MCF 10A (cell line): ENCODE results near the gene FAM78A.

DNA sequence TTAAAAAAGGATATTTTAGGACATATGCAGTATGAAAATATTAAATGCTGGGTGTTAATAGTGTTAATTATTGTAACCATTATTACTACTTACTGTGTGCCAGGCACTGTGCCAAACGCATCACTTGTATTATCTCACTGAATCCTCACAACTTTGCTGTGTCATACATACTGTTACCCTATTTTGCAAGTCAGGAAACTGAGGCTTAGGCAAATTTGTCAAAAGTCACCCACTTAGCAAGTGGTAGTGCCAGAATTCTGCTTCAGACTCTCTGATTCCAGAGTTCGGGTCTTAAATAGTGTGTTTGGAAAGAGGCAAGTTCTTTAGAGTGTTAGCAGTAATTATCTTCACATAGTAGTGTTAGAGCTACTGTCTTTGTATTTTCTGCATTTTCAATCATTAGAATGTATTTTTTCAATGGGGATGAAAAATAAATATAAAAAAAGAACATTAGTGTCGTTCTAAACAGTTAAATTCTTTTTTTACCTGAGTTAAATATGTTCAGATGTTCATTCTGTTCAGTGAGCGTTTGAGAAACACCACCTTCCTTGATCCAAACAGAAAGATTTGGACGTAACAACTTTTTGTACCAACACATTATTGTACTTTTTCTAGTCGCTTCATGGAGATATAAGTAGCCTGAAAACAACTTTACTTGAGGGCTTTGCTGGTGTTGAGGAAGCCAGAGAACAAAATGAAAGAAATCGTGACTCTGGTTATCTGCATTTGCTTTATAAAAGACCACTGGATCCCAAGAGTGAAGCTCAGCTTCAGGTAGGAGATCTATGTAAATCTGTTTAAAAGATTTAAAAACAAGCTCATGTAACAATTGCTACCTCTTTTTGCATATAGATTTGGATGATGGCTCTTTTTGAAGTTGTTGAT, 26.0 kb downstream of the NUP214 start:
- PRO-cap = no peak
- RRBS = no CpG with 5 or more reads among the region's 7 CpGs

DNA sequence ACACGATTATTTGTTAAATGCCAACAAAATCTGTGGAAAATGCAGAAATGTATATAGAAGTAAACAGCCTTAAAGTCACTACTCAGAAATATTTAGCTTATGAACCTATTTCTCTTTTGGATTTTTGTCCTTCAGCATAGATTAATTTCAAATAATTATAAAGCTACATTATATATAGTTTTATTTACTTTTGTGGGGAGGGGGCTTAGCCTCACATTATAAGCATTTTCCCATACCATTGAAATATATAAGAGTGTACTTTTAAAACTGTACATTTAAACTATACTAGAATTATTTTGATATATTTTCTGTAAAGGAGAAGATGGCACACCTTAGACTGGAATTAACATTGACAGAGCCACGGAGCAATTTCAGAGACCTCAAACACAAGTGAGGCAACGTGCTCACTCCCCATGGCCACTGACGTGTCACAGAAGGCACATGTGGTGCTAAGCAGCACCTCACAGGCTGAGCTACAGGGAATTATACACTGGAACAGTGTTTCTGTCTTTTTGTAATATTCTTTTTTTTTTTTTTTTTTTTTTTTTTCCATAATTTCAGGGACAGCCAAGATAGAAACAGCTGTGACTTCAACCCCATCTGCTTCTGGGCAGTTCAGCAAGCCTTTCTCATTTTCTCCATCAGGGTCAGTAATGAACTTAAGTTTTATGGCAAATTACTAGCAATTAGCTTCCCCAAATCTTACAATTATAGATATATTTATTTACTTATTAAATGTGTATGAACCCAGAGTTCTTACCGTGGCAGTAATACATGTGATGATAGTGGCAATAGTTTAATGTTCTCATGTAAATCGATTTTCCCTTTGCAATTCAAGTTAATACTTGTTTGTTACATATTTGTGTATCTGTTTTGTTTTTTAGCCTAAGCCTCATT, 66.5 kb downstream of the NUP214 start:
- PRO-cap = no peak
- RRBS = no CpG with 5 or more reads among the region's 6 CpGs

DNA sequence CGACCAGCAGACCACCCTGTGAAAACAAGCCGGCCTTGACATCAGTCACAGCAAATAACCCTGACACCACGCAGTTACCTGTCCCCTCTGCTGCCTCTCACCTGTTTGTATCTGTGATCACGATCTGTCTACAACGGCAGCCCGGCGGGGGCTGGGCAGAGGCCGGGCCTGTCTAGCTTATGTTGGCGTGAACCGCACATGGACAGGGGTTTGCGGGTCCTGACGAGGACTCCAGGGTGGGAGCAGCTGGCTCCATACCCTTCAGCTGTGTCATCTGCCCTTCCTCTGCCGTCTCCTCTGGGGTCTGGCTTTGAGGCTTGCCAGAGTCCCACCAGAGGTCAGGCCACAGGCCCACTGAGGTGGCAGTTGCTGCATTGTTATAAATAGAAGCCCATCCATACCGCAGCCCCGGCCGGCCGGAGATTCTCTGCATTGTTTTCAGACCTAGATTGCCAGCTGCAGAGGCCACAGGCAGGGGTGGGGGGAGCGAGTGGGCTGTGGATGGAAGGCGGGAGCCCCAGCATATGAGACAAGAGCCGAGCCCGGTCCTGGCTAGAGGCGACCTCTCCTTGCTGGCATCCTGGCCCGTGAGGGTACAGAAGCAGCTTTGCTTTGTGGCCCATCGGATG, 37.8 kb downstream of the FAM78A start:
- PRO-cap = no peak
- RRBS = 92% methylated on average over 2 of the region's 24 CpGs

GRCh38 chr9:131276408-131277355, at the start of gene FAM78A:
FAM78A (minus strand) TSS chr9:131276510.
- PRO-cap = no peak
- RRBS = 55% methylated on average over 53 of the region's 132 CpGs

- PRO-cap = no peak
- RRBS = no CpG with 5 or more reads among the region's 13 CpGs
Measured at GRCh38 chr9:131358444-131358943, 35.4 kb upstream of the PRRC2B start.

- PRO-cap = no peak
- RRBS = no CpG with 5 or more reads among the region's 6 CpGs
Measured at GRCh38 chr9:131393017-131393566, 794 bp upstream of the PRRC2B start.

GRCh38 chr9:131447528-131447973, 53.7 kb downstream of the PRRC2B start:
- PRO-cap = no peak
- RRBS = no CpG with 5 or more reads among the region's 14 CpGs

DNA sequence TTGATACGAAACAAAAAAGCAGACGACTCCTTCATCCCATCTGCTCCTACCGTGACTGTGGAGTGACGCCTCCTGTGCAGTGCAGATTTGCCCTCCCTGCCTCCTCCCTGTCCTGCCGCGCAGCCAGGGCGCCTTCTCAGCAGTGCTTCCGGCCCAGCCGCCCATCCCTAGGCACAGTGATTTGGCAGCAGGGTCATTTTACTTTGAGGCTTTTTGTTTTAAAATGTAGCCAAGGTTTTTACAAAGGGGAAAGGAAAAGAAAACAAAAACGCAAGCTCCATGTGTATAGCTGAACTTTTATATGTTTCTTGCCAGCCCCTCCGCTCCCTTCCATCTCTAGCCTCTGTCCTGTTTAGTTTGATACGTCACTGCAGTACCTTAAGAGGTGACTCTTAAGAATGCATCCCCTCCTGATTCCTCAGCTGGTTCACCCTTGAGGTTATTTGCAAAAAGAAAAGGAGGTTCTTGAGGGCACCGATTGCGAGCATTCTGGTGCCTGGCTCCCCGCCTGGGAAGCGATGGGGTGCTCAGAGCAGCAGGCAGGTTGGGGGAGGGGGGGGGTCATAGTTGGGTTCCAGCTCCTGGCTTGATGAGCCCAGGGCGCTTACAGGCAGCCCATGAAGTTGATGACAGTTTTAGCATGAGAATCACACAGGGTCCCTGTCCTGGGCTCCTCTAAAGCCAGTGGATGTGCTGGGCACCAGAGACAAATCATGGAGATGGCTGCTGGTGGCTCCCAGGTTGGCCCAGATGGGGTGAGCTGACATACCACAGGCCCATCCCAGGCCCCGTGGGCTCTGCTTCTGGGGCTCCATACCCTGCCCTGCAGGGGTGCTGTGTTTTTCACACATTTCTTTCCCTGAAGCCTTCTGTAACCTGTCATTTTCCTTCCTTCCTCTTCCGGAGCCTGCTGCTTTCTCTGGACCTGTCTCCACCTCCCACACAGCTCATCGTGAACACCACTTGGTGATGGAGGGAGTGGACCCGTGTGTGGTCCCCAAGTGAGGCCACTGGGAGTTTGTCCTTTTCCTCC, 6.3 kb upstream of the POMT1 start:
- PRO-cap = no peak
- RRBS = no CpG with 5 or more reads among the region's 21 CpGs

GRCh38 chr9:131554259-131554604, 8.9 kb downstream of the PRRT1B start:
- PRO-cap = no peak
- RRBS = 52% methylated on average over 3 of the region's 18 CpGs

DNA sequence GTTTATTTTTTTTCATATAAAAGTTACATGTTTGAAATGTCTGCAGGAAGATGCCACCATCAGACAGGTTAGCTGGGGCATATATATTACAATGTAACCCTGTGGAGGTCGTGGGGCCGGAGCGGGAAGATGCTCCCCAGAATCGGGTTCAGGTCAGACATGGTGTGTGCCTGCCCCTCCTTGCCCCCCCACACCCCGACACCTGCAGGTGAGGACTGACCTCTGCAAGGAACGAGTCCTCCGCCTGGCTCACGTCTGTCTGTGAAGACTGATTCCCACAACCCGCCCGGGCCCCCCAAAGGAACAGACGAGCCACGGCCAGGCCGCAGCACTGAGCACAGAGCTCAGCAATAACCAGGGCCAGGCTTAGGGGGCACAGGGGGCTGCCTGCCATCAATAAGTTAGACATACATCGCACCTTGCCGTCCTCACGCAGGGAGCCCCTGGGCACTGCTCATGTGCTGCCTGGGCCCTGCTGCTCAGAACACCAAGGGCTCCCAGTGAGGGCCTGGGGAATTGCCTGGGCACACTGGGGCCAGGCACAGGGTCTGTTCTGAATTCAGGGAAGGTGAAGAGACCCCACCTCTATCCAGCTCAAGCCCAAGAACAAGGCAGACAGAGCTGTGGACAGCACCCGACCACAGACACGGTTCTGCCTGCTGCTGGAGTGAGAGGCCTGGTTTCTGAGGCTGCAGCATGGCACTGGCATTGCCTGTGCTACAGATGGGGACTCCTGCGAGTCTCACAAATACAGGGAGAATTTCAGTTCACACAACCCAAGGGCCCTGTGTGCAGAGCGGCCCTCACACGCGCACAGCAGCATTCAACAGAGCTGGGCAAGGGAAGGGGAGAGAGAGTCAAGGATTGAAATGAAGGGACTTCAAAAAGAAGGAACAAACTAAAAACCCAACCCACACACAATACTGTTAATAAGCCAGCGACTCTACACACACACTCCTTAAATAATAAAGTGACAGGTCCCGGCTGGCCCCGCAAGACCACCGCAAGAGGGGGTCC, 31.8 kb downstream of the PRRT1B start:
- PRO-cap = no peak
- RRBS = no CpG with 5 or more reads among the region's 26 CpGs

DNA sequence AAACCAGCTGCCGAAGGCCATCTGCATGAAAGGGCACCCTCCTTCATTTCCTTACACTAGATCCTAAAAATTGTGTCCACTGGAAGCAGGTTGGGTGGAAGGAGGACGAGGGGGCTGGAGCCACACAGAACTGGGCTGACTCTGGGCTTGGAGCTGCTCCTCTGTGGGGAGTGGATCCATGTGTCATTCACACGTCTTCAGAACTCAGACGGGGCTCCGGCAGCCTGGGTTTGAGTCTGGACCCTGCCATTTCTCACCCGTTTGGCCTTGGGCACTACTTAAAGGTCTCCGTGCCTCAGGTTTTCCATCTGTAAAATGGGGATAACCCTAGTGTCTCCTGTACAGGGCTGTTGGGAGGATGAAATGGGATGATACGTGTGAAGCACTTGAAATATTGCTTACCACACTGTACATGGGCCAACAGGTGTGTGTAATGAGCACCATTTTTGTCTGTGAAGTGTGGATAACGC, 74.1 kb downstream of the PRRT1B start:
- PRO-cap = no peak
- RRBS = no CpG with 5 or more reads among the region's 9 CpGs

GRCh38 chr9:131657416-131657965, 82.4 kb downstream of the RAPGEF1 start:
- PRO-cap = bidirectional peak, plus-strand start at chr9:131657711, minus-strand start at chr9:131657681
- RRBS = no CpG with 5 or more reads among the region's 11 CpGs

DNA sequence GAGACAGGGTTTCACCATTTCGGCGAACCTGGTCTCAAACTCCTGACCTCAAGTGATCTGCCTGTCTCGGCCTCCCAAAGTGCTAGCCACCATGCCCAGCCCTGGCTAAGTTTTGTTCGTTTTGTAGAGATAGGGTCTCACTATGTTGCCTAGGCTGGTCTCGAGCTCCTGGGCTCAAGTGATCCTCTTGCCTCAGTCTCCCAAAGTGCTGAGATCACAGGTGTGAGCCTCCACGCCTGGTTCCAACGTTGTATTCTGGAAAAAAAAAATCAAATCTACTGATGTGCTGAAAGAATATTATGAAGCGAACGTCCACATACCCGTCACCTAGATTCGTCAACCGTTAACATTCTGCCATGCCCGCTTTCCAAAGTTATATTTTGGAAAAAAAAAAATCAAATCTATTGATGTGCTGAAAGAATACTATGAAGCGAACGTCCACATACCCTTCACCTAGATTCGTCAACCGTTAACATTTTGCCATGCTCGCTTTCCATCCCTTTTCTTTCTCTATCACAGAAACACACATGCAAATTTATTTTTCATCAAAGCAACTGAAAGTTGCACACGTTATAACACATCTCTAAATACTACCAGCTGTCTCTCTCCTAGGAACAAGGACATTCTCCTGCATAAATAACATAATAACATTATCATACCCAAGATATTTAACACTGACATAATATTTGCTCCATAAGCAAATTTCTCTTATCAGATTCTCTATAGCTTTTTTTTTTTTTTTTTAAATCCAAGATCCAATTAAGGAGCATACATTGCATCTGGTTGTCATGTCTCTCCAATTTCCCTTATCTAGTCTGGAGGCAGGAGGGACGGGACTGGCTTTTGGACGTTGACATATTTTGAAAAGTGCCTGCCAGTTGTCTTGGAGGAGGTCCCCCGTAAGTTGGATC, 76.9 kb downstream of the RAPGEF1 start:
- PRO-cap = no peak
- RRBS = no CpG with 5 or more reads among the region's 22 CpGs

- PRO-cap = no peak
- RRBS = no CpG with 5 or more reads among the region's 7 CpGs
Measured at GRCh38 chr9:131672257-131673015, 67.4 kb downstream of the RAPGEF1 start.

- PRO-cap = no peak
- RRBS = no CpG with 5 or more reads among the region's 2 CpGs
Measured at GRCh38 chr9:131697818-131698302, 42.0 kb downstream of the RAPGEF1 start.

DNA sequence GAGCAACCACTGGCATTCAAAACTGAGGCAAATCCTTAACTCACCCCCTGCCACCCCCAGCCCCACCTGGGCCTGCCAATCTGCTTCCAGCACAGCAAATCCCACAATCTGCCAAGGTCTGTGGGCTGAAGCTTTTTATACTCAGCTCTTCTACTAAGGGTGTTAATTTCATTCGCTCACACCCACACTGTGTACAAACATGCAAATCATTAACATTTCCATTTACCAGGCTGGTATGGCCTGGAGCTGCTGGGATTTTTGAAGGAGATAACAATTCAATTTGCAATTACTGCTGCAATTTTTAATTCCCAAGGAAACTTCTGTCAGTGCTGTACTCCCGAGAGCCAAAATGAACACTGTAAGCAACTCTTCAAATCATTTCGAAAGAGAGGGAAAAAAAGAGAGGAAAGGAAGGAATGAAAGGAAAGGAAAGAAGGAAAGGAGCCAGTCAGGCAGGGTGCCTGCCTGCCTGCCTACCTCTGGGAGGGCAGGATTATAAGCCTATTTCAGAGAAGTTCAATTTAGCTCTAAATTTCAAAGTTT, 35.5 kb downstream of the RAPGEF1 start:
- PRO-cap = no peak
- RRBS = no CpG with 5 or more reads among the region's 3 CpGs

- PRO-cap = no peak
- RRBS = no CpG with 5 or more reads among the region's 9 CpGs
Measured at GRCh38 chr9:131712977-131713805, 26.7 kb downstream of the RAPGEF1 start.

DNA sequence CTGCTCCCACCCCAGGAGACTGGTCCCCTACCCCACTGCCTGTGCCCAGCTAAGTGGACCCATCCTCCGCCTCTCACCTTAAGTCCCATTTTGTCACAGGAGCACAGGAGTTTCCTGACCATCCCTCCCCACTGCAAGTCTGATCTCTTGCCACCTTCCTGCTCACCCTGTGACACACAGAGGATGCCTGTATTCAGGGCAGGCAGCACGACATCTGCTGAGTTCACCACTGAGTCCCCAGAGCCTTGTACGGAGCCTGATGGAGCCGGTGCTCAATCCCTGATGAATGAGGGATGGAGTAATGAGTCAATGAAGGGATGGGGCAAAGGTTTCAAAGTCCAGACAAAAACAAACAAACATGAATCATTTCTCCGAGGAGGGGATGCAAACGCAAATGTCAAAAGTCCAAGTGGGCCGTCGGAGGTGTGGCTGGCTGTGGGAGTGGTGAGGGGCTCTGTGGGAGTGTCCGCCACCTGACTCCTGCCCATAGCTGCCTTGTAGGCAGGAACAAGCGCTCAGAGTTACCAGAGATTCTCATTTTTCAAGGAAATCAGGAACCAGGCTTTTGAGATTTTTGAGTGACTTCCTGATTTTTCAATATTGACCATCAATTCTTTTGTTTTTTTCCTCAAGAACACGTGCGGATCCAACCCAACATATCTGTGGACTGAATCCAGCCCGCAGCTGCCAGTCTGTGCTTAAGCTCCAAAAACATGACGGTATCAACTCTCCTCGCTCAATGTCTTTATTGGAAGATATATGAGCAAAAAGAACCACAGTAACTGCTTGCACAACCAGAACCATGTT, 4.4 kb downstream of the RAPGEF1 start:
- PRO-cap = no peak
- RRBS = no CpG with 5 or more reads among the region's 15 CpGs

- PRO-cap = no peak
- RRBS = under 1% methylated on average over 21 of the region's 57 CpGs
Measured at GRCh38 chr9:131739145-131739747, 630 bp downstream of the RAPGEF1 start.

- PRO-cap = no peak
- RRBS = no CpG with 5 or more reads among the region's 12 CpGs
Measured at GRCh38 chr9:131744043-131744913, 4.4 kb upstream of the RAPGEF1 start.